HCT116 (cell line): ENCODE data around the genes RNF5 and SMIM40.

DNA sequence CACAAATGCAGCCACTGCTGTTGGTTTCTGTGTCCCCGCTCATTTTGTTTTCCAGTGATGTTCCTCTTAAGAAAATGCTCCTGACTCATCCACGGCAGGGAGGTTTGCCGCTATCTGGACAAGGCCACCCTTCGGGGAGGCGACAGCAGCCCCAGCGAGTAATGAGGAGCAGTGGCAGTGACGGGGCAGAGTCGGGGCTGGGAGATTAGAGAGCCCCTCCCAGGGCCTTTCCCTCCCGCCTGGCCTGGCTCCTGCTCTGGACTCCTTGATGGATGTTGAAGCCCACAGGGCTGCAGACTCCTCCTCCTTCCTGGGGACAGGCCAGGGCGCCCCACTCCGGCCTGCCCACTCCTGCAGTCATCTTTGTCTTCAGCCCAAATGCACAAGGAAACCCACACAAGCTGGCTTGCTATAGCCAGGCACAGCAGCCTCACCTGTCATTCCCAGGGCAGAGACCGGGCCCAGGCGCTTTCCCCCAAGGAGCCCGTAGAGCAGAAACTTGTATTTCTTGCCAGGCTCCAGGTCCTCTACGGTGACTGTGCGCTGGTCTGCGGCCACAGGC, 7.6 kb downstream of the CYP21A2 start:
- RRBS, result no CpG with 5 or more reads among the region's 17 CpGs

GRCh38 chr6:32085552-32086443, 23.3 kb downstream of the TNXB start:
- RRBS, result no CpG with 5 or more reads among the region's 18 CpGs

GRCh38 chr6:32107917-32108783, 988 bp downstream of the TNXB start:
- RRBS, result no CpG with 5 or more reads among the region's 19 CpGs

DNA sequence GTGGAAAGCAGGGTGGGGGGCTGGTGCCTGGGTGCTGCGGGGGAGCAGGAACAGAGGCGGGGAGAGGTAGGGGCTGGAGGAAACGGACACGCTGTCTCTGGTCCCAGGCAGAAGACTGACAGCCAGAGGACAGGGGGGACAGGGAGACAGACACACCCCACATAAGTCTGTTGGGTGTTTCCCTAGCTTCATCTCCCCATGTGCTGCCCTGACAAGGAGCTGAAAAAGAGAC, 1.0 kb upstream of the TNXB start:
- RRBS, result no CpG with 5 or more reads among the region's 4 CpGs

DNA sequence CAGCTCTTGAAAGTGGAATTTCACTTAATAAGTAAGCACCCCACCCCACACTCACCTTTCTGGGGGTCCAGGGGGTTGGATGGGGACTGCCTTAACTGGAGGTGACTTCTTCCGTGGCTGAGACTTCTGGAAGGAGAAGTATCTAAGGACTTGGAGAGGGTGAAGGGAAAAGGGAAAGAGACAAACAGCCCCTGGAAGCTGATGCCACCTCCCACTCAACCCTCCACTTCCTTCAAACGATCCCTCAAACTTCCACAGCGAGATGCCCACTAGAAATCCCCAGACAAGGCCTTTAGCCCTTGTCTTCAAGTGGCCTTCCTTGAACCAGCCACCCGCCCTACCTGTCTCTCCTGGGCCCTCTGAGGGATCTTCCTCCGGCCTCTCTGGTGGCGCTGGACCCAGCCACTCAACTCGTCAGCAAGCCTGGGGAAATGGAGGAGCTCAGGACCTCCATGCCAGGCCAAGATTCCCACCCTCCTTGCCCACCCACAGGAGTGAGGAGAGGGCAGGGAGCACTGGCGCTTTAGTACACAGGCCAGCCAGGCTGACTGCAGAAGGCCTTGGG, 7.9 kb upstream of the TNXB start:
- RRBS, result no CpG with 5 or more reads among the region's 8 CpGs

GRCh38 chr6:32146105-32147161, 5.3 kb downstream of the PRRT1 start:
- RRBS, result no CpG with 5 or more reads among the region's 6 CpGs

DNA sequence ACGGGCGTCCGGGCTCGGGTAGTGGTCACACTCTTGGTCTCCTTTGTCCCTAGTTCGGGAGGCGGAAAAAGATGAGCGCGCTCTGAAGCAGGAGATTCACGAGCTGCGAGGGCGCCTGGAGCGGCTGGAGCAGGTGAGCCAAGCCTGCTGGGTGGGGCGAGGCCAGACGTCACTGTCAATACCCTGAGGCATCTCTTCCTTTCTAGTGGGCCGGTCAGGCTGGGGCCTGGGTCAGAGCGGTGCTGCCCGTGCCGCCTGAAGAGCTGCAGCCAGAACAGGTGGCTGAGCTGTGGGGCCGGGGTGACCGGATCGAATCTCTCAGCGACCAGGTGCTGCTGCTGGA, 2.9 kb downstream of the EGFL8 start:
- RRBS, result 98% methylated on average over 3 of the region's 22 CpGs

GRCh38 chr6:32178342-32179137, at the start of gene RNF5:
Gene RNF5 (plus strand): TSS chr6:32178405.
- RRBS, result no CpG with 5 or more reads among the region's 32 CpGs

- RRBS, result no CpG with 5 or more reads among the region's 1 CpG
Observed at GRCh38 chr6:32255914-32256211, 32.0 kb upstream of the NOTCH4 start.

DNA sequence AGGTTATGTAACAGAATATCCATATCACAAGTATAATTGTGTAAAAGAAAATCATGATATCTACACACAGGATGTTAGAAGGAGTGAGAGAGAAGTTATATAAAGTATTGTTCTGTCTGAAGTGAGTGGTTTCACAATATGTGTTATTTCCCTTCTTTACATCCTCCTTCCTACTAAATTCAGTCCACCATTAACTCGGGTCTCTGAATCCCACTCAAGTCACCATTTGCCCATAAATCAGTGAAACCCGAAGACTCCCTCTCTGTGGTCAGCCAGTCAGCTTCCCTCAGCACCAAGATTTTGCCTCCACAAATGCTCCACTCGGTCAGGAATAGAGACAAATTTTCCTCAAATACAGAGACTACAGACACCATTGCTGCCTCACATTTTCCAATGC, 740 bp downstream of the HLA-DQB1 start:
- RRBS, result no CpG with 5 or more reads among the region's 3 CpGs

- RRBS, result no CpG with 5 or more reads among the region's 69 CpGs
Observed at GRCh38 chr6:32894026-32895088, 40.4 kb downstream of the PSMB9 start.

DNA sequence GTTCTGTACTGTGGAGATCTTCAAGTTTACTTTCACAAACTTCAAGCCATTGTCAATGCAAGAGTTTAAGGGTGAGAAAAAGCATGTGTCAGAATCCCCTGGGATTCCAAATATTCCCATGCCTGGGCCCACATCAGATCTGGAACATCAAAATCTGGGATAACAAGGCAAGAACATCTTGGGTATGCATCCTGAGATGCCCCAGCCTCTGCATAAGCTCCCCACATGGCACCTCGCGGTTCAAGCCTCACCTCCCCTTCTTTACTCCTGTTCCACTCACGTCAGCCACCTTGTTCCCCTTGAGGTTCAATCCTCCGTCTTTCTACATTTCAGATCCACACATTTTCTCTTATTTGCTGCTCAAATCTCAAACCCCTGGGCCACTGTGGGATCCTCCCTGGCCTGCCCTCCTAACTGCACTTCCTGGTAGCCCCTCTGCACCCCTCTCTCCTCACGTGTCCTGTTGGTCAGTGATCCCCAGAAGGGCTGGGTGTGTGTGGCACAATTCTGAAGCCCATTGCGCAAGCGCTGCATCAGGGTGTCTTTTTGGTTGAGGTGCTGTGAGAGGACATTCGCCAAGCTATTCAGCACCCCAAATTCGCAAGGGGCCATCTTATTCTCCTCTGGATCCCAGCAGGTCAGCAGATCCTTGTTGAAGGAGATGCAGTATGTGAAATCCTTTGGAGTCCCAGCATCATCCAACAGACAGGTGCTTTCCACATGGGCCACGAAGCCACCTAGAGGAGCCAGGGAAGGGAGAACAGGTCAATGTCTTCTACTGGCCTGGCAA, 2.4 kb downstream of the HLA-DMB start:
- RRBS, result no CpG with 5 or more reads among the region's 10 CpGs

DNA sequence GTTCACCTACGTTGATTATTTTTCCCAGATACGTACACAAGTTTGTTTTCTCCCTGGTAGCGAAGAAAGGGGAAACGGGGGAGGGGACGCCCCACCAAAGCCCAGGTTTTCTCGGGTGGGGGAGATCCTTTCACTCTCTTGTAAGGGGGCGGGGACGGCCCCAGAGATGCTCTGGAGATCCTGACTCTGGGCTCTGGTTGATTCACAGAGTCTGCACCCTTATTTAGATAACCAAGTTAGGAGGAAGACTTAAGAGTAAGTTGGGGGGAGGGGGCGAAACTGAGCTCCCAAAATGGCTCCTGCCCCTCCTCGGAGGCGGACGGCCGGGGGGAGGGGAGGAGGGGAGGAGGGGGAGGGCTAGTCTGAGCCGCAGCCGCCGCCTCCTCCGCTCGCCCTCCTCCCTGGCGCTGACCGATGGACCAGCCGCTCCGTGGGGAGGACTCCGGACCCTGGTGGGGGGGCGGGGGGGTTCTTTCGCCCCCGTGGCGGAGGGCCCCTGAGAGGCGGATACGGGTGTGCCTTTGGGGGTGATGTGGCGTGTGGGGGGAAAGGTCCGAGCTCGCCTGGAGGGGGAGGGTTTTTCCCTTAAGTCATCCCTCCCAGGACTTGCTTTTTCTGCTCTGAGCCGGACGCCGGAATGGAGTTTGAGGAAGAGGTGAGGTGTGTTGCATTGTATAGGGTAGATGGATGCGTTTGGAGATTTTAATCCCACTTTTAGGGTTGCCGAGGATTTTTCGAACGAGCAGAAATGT, 2.3 kb downstream of the BRD2 start:
- RRBS, result no CpG with 5 or more reads among the region's 39 CpGs

DNA sequence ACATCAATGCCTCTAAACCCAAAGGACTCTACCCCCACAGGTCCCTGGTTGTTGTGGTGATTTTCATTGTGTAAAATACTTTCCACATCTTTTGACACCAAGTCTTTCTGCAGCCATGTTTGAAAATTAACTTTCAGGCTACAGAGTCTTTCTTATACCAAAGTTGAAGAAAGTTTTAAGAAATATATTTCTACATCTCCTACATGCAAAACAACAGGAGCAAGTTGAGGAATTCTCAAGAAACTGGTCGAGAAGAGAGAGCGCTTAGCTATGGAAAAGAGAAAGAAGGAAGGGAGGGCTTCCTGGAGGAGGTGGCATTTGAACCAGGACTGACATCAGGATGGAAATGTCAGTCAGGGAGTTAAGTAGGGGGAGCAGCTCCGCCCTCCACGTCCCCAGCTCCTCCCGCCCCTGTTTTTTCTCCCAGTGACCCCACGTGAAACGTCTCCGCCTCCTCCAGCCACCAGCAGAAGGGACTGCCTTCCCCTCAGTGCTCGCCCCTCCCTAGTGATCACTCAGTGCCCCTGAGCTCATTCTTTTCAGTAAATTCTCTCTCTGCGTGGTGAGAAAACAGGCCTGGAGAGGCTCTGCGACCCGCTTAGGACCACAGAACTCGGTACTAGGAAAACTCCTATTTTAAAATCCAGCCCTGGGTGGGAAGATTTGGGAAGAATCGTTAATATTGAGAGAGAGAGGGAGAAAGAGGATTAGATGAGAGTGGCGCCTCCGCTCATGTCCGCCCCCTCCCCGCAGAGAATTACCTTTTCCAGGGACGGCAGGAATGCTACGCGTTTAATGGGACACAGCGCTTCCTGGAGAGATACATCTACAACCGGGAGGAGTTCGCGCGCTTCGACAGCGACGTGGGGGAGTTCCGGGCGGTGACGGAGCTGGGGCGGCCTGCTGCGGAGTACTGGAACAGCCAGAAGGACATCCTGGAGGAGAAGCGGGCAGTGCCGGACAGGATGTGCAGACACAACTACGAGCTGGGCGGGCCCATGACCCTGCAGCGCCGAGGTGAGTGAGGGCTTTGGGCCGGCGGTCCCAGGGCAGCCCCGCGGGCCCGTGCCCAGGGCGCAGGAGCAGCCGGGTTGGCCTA, 4.5 kb downstream of the HLA-DPB1 start:
- RRBS, result 91% methylated on average over 17 of the region's 47 CpGs

DNA sequence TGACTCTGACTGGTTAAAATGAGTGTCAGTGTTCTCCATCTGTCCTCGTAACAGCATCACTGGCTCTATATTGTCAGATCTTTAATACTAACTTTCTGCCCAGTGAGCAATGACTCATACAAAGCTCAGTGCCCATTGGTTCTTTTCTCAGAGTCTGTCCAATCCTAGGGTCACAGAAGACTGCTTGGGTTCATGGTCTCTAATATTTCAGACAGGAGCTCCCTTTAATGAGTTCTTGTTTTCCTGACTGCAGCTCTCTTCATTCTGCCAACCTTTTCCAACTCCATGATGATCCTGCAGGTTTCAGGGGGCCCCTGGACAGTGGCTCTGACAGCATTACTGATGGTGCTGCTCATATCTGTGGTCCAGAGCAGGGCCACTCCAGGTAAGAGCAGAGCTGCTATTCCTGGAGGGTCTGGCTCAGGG, 36.5 kb downstream of the HLA-DPB1 start:
- RRBS, result no CpG with 5 or more reads among the region's 1 CpG

GRCh38 chr6:33272201-33272835, 443 bp downstream of the RPS18 start:
- RRBS, result 0% methylated on average over 1 of the region's 20 CpGs

- RRBS, result no CpG with 5 or more reads among the region's 5 CpGs
Observed at GRCh38 chr6:33319345-33319747, 1.8 kb upstream of the ZBTB22 start.

GRCh38 chr6:33329177-33329445, at the start of gene SMIM40:
Gene SMIM40 (minus strand): TSS chr6:33329279.
- RRBS, result no CpG with 5 or more reads among the region's 5 CpGs

GRCh38 chr6:33375948-33376275, 15.7 kb upstream of the KIFC1 start:
- RRBS, result no CpG with 5 or more reads among the region's 5 CpGs